ENCODE measurements around the genes STPG4 and FBXO11.

DNA sequence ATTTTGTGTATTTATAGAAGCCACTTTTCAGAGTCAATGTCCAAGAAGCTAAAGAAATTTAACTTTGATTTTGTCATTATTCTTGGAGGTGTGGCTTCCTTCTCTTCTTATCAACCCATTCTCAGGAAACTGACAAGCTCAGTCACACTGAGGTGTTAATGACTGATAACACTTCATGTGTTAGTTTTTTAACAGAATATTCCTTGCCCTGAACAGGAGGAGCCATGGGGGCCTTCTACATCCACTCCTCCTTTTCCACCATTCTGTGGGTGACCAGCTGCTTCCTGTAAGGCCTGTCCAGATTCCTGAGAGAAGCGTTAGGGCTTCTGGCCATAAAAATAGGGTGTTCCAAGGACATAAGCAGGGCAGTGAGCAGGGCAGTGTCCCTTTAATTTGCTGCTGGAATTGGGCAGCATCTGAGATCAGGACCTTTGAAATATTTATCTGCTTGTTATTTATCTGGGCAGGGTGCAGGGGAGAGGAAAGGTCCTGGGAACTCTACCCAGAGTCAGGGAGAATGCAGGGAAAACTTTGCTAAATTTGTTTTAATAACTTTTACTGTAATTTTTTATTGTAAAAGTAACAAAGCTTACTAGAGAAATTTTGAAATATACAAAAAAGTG, 37.8 kb upstream of the EPAS1 start:
- PRO-cap, result no peak
- RAMPAGE, long total RNA, 4 experiments, result no peak in any of the 4 experiments

DNA sequence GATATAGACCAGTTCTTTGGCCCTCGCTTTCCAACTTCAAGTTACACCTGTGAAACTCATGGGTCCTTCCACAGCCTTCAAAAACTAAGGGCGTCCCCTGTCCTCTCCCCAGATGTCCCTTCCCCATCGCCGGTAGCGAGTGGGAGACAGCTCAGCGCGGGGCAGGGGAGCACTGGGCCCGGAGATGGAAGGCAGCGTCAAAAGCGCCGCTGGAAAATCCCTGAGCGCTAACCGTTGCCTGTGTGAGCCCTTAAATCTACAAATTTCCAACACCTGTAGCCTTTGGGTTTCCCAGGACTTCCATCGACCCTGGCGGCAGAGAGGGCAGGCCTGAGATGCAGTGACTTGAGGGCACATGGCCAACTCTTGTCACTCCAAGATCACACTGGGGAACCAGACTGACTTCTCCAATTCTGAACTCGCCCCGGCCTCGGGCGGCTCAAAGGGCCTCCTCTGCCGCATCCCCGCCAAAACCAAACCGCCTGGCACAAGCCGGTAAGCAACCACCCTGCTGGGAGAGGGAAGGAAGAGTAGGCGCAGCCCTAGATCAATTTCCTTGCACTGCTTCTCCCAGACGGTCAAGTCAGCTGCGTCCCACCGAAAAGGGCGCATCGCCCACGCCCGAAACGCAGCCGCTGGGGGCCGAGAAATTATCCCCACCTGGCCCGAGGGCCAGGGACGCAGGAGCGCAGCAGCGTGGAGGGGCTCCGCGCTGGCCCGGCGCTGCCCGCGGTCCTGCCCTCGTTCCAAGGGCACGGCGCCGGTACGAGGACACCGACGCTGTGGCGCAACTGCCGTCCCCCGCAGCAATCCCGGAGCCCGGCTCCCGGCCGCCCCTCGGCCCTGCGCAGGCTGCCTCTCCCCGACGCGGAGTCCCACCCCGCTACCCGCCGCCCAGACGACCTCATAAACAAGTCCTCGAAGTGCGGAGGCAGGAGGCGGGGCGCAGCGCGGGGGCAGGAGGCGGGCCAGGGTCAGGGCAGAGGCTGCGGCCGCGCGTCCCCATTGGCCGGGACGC, 667 bp upstream of the EPAS1 start:
- PRO-cap, result bidirectional peak, plus-strand start outside the sequence, minus-strand start at position 885 of the sequence
- RAMPAGE, long total RNA, 4 experiments, result no peak in any of the 4 experiments

DNA sequence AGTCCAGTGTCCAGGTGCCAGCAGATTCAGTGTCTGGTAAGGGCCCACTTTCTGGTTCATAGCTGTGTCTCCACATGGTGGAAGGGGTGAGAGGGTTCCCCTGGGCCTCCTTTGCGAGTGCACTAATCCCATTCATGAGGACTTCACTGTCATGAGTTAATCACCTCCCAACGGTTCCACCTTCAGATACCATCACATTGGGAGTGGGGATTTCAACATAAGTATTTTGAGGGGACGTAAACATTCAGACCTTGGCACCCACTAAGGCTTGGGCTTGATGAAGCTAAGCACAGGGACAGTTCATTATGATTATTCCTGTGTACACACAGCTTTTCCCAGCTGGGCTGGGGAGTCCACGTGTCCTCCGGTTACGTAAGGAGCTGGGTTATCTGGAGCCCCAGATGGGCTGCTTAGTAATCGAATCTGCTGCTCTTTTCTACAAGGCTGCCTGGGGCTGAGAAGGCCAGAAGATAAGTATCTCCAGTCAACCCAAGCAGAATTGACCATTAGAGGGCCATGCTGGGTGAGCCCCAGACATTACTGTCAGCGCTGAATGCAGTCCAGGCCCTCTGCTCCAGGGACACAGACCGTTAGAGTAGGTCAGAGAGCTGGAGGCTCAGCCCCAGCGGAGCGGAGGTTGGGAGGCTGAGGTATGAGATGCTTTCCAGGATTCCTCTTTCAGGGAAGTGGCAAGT, 42.7 kb downstream of the EPAS1 start:
- PRO-cap, result no peak
- RAMPAGE, long total RNA, 4 experiments, result no peak in any of the 4 experiments

- PRO-cap, result no peak
- RAMPAGE, long total RNA, 4 experiments, result no peak in any of the 4 experiments
These were observed 48.0 kb downstream of the EPAS1 start for GRCh38 chr2:46345175-46345690.

DNA sequence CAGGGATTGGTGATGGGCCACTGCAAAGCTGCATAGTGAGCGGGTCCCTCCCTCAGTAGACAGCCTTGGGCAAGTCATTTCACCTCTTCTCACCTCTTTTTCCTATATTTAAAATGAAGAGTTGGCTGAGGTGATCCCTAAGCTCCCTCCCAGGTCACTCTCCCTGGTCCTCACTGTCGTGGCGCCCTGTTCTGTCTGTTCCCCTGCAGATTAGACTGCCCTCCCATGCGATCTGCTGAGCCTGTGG, 78.1 kb downstream of the EPAS1 start:
- PRO-cap, result no peak
- RAMPAGE, long total RNA, 4 experiments, result no peak in any of the 4 experiments

- PRO-cap, result no peak
- RAMPAGE, long total RNA, 4 experiments, result start-site peak on the plus strand in 1 of 4 experiments, at chr2:46549050-46549931 at its widest, 9 reads per replicate
These were observed 7.0 kb upstream of the ATP6V1E2 start for GRCh38 chr2:46549138-46549970.

- PRO-cap, result no peak
- RAMPAGE, long total RNA, 4 experiments, result no peak in any of the 4 experiments
These were observed 17.4 kb upstream of the ATP6V1E2 start for GRCh38 chr2:46559684-46560320.

- PRO-cap, result no peak
- RAMPAGE, long total RNA, 4 experiments, result no peak in any of the 4 experiments
These were observed 41.1 kb downstream of the SOCS5 start for GRCh38 chr2:46740046-46740780.

DNA sequence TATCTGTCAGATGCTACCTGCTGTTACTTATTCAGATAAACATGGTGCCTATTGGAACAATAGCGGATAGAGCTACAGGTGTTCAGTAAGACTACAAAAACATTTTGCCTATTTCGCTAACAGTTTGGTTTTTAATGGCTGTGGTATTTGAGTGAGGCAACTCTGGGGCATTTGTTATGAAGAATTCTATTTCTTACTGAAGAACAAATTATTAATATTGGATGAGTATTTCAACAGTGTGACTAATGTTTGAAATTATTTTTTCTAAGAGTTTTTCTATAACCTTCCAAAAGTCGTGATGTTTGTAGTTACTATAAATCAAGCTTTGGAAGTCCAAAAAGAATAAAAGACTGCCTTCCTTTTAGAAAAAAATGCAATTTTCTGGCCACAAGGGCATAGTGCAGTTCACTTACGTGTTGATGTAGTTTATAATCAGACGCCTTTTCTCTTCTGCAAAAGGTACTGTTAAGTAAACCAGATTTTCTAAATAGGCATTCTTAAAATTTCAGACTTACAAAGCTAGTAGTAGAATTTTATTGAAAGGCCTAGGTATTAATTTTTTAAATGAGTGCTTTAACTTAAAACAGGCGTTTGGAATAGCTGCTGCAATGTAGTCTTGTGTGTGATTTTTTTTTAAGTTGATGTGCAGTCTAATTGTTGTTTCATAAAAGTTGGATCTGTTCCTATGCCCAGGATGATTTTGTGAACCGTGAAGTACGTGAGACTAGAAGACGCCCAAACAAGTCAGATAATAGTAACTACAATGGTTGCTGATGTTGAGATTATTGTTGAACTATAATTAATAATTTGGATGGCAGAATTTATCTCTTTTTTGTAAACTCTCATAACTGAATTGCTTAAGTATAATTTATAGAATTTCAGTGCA, 61.4 kb downstream of the SOCS5 start:
- PRO-cap, result no peak
- RAMPAGE, long total RNA, 4 experiments, result no peak in any of the 4 experiments

GRCh38 chr2:46914707-46915616, 644 bp downstream of the MCFD2 start:
- PRO-cap, result no peak
- RAMPAGE, long total RNA, 4 experiments, result no peak in any of the 4 experiments

GRCh38 chr2:46988806-46989655, 48.0 kb downstream of the TTC7A start:
- PRO-cap, result no peak
- RAMPAGE, long total RNA, 4 experiments, result no peak in any of the 4 experiments

DNA sequence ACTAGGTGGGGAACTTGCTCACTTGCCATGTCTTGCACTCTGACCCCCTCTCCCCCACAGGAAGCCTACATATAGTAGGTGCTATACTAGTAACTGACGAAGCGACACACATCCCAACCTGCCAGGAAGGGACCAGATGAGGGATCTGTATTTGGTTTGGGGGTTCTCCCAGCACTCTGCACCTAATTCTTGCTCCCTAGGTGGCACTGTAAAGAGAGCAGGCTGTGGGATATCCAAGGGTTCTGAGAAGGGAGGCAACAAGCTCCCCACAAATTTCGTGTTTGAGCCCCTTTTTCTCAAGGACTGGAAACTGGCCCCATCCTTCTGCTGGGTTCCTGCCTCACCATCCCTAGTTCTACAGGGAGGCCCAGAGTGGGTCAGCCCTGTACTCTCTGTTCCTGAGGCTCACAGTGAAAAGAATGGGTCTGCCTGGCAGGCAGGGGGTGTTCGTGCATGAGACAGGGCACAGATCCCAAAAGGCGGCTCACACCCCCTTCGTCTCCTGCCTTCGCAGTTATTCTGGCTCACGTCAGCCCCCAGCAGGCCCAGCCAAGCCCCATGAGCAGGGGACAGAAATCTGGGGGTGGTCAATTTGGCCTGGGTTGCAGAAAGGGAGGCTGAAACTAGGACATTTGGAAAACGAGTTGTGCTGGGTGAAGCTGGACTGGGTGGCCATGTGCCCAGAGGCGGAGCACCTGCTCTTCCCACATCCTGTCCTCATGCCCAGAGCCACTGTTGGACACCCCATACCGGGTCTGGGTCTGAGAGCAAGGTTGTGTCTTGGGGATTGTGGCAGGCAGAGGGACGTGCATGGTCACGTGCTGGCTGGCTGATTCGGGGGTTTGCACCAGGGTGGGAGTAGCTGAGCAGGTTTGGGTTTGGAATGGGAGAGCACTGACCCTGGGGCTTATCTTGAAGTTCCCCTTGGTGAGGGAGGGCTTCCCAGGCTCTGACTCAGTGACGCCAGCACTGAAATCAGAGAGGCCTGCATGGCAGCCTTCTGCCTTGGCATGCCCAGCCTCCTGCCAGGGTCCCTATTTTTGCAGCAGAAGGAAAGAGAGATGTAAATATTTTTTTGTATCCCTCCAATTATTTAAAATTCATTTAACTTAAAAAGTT, 73.5 kb downstream of the TTC7A start:
- PRO-cap, result no peak
- RAMPAGE, long total RNA, 4 experiments, result no peak in any of the 4 experiments

GRCh38 chr2:47027728-47028044, 86.7 kb downstream of the TTC7A start:
- PRO-cap, result no peak
- RAMPAGE, long total RNA, 4 experiments, result no peak in any of the 4 experiments

DNA sequence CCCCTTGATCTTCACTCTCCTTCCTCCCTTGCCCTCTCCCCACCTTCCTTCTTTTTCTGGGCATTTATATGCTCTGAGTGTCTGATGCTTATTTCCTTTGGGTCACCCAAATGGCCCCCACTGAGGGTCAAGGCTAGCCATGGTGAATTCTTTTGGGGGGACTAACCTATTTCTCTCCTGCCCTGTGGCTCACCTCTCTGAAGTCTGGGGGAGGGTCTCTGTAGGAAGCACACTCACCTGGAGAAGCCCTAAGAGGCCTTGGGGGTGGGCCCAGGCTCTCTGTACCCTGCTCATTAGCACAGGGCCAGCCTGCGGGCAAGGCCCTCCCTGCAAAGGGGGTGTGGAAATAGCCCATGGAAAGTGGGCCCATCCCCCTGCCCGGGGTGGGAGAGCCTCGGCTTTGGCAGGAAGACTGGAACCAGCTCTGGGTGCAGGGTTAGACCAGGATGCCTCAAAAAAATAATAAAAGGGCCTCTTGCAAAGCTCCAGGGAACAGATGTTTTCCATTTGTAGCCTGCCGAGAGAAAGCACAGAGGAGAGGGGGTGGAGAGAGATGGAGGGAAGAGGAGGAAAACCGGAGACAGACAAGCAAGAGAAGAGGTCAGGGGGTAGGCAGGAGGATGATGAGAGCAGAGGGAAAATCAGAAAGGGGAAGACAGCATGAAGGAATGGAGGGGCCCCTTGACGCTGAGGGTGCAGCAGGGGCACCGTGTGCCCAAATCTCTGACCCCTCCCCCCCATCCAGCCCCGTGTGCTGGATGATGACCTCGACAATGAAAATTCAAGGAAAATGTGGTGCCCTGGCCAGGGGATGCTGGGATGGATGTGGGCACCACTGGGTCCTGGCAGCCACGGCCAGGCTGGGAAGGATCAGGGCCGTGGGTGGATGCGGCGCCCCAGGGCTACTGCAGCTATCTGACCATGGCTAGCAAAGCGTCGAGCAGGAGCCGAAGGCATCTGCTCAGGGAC, 98.6 kb downstream of the STPG4 start:
- PRO-cap, result no peak
- RAMPAGE, long total RNA, 4 experiments, result no peak in any of the 4 experiments

GRCh38 chr2:47155022-47155478, at the start of gene STPG4:
TSS of gene STPG4 (minus strand) at chr2:47155308.
- PRO-cap, result no peak
- RAMPAGE, long total RNA, 4 experiments, result no peak in any of the 4 experiments

DNA sequence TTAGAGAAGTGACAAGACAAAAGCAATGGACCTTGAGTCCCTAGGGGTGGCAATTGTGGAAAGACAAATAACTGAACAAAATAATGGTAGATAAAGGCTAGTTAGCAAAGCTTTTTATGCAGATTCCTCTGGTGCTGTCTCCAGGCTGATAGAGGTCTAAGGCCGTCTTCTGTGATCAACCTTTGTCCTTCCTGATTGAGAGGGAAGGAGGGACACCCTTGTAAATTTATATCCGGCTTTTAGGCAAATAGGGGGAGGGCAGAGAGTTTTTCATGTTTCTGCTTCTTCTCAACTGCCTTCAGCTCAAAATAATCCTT, 94.9 kb upstream of the CALM2 start:
- PRO-cap, result no peak
- RAMPAGE, long total RNA, 4 experiments, result no peak in any of the 4 experiments

DNA sequence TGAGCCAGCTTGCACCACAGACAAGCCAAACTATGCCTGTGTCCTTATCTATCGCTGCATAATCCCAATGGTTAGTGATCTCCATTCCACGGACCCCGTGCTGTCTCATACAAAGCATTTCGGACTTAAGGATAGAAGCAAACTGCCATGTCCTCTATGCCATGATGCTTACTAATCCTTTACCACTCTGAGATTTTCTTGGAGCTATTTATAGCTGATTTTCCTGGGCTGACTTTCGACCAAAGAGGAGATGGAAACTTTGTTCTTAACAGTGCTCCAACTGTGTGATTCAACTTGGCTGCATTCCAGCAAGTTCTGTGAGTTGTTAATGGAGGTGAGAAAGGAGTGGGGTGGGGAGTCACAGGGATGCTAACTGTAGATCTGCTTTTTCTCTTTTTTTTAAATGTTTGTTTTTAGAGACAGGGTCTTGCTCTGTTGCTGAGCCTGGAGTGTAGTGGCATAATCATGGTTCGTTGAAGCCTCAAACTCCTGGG, 11.6 kb upstream of the EPCAM start:
- PRO-cap, result no peak
- RAMPAGE, long total RNA, 4 experiments, result no peak in any of the 4 experiments

DNA sequence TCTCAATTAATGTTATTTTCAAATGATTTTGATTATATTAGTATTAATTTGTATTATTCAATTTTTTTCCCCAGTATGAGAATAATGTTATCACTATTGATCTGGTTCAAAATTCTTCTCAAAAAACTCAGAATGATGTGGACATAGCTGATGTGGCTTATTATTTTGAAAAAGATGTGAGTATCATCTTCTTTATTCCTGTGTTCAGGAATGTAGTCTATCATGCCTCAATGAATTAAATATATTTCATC, 9.7 kb downstream of the EPCAM start:
- PRO-cap, result no peak
- RAMPAGE, long total RNA, 4 experiments, result no peak in any of the 4 experiments

- PRO-cap, result unidirectional peak, minus-strand start at chr2:47906339; bidirectional peak, plus-strand start at chr2:47906815, minus-strand start at chr2:47906516
- RAMPAGE, long total RNA, 4 experiments, result no peak in any of the 4 experiments
These were observed at the start of gene FBXO11 for GRCh38 chr2:47905589-47906592. TSS of gene FBXO11 (minus strand) at chr2:47906498.

DNA sequence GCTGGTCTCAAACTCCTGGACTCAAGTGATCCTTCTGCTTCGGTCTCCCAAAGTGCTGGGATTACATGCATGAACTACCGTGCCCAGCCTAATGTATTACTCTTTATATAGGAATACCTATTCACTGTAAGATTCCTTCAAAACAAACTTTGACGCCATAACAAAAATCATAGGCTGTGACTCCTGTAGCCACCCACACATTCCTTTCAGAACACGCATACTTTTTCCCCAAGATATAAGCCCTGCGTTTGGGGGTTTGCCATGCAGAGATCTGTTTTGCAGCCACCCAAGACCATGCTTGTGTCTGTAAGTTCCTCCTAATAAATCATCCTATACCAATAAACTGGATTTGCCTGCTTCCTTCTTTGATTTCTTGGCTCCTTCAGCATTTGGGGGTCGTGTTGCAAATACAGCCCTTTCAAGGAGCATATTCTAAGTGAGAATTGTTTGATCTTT, 43.4 kb downstream of the PPP1R21 start:
- PRO-cap, result no peak
- RAMPAGE, long total RNA, 4 experiments, result no peak in any of the 4 experiments

Measured in omental fat pad (tissue), 4 donors.